Measurements from ENCODE around the genes CEPT1, PIFO, INKA2, WNT2B and MOV10.

DNA sequence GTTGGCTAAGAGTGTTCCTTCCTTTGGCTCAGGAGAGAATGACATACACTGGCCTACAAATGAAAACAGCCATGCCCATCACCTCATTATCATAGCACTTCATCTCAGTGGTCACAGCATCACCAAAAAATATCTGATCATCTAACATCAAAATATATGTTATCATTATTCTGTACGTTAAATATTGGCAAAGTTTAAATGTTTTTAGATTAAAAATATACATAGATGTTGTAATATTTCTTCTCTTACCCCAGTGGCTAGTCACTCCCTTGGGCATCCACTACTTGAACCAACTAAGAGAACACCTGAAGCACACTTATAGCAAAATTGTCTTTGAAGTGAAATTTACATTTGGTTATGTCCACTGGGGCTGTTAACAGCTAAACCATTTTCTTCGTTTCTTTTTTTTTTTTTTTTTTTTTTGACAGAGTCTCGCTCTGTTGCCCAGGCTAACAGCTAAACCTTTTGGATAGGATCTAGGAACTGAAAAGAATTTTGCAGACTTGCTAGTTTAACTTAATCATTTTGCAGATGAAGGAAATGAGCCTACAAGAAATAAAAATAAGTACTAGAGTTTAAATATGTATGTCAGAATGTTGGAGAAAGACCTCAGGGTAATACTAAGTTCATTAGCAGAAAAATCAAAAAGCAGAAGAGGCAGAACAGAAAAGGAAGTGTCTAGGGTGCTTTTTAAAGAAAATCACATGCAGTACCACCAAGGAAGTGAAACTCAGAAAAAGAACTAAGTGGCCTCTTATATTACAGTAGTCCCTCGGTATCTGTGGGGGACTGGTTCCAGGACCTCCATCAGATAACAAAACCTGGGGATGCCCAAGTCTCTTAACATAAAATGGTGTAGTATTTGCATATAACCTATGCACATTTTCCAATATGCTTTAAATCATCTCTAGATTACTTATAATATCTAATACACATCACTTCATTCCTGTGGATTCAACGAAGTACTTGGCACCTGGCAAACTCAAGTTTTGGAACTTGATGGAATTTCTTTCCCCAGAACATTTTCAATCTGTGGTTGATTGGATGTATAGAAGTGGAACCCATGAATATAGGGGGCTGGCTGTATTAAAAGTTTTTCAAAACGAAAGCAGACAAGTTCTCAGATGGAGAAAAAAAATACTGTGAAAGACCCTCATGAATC, 11.8 kb downstream of the DRAM2 start:
- RRBS: no CpG with 5 or more reads among the region's 6 CpGs
CAGE:
- cytosol, long polyA plus RNA: no peak
- long polyA plus RNA: no peak
- nucleus, long polyA plus RNA: no peak

DNA sequence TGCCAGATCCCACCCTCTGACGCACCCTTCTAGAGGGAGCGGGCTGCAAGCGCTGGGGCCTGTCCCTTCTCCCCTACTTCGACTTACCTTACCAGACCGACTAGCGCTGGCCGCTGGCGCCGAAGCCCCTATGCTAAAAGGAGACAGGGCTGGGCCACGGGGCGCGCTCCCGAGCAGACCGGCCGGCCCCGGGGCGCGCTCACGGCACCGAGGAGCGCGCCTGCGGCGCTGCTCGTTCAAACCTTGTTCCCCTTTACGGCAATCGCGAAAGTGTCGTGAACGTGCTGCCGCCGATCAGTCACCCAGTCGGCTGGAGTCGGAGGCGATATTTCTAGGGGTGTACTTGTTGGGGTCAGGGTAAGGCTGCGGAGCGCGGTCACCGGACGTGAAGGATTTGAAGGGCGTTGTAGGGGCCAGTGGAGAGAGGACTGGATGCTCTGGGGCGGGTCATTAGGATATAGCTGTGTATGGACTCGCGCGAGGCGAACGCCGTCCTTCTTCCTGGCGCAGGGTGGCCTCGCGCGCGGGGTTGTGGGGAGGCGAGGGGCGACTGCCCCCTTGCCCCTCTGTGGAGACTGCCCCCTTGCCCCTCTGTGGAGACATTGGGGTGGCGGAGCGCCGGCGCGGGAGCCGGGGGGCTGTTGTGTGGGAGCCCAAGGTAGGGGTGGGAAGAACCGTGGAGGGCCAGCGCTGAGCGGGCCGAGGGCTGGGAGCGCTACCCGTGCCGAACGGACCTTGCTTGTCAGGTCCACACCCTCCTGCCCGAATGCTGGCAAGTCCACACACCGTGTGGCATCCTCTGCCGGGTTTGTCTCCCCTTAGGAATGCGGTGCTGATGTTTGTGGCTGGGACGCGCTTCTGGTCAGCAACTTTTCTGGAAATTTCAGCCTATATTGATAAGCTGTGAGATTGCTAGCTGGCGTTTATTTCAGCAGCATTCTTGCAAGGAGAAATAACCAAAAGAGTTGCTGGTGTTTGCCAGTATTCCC, at the start of gene CEPT1:
Gene CEPT1 (plus strand): TSS at position 273 of the 989 bp plus-strand sequence.
- RRBS: no CpG with 5 or more reads among the region's 76 CpGs
CAGE:
- cytosol, long polyA plus RNA: start-site peak on the minus strand centred at position 122 of the sequence, 48 bp wide, 1,325 reads; start-site peak on the plus strand centred at position 300 of the sequence, 45 bp wide, 221 reads
- long polyA plus RNA: start-site peak on the minus strand centred at position 141 of the sequence, 98 bp wide, 1,251 and 1,096 reads in 2 replicates; start-site peak on the plus strand centred at position 299 of the sequence, 48 bp wide, 220 and 44 reads in 2 replicates
- nucleus, long polyA plus RNA: start-site peak on the minus strand centred at position 133 of the sequence, 89 bp wide, 1,181 reads; start-site peak on the plus strand centred at position 313 of the sequence, 20 bp wide, 113 reads

DNA sequence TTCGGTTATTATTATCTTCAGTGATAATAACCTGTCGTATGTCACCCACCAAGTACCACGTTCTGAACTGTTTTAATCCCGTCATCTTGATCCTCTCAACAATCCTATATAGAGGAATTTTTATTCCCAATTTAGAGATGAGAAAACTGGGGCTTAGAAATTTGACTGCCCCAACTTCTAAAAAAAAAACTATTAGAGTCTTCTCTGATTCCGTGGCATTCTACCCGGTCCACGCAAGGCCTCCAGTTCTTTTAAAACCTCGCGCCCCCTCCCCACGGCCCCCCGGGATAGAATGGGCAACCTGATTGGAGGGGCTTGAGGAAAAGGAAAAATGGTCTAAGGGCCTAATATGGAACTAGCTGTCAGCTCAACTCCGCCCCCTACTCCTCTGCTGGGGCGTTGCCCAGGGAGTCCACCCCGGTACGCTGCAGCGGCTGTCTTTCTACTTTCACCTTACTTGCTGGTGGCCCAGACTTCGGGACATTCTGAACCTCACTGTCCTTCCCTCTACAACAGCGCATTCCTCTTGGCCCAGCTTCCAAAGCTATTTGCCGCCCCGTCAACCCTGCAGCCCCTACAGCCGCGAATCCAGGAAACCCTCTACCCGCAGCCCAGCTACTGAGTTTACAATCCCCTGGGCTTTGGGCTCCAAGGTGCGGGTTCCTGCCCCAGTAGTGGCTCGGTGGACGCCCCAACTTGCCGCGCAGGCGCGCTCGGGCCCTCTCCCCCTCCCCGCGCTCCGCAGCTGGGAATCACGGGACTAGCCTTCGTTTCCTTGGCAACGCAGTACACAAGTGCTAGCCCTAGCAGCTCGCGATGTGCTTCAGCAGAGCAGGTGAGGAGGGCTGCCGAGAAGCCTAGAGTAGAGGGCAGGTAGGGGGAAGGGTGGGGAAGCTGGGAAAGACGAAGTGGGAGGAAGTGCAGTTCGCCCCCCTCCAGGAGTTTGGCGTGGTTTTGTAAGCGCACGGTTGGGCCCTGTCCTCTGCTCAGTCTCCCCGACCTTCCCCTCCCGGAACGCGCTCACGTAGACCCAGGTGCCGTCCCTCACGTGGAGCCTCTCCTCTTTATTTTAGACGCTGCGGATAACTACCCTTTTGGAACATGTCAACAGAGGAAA, at the start of gene PIFO:
Gene PIFO (plus strand): TSS at position 786 of the 1,117 bp plus-strand sequence.
- RRBS: 3% methylated on average over 6 of the region's 54 CpGs
CAGE:
- cytosol, long polyA plus RNA: no peak
- long polyA plus RNA: no peak
- nucleus, long polyA plus RNA: no peak

DNA sequence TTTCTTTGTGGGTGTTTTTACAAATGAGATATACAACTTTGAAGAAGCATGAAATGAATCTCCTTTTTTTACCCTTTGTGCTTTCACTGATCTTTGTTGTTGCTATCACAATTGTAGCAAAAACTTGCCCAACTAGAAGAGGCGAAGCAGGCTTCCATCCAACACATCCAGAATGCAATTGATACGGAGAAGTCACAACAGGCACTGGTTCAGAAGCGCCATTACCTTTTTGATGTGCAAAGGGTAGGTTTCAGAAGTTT, 7.2 kb downstream of the ATP5PB start:
- RRBS: no CpG with 5 or more reads among the region's 3 CpGs
CAGE:
- cytosol, long polyA plus RNA: start-site peak on the plus strand centred at position 142 of the sequence, 5 bp wide, 162 reads
- long polyA plus RNA: no peak
- nucleus, long polyA plus RNA: no peak

DNA sequence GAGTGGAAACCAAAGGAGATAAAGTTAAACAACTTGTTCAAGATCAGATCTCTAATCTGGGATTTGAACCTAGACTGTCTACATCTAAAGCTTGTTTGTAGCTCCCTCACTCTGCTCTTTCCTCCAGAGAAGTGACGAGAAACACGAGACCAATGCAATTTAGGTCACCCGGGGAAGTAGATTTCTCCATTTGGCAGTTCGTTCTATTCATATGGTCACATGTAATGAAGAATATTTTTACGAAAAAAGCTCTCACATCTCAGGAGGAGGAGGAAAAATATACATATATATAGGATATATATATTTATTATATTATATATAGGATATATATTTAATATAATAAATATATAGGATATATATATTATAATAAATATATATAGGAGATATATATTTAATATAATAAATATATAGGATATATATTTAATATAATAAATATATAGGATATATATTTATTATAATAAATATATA, 1.7 kb downstream of the ADORA3 start:
- RRBS: no CpG with 5 or more reads among the region's 5 CpGs
CAGE:
- cytosol, long polyA plus RNA: no peak
- long polyA plus RNA: no peak
- nucleus, long polyA plus RNA: no peak

DNA sequence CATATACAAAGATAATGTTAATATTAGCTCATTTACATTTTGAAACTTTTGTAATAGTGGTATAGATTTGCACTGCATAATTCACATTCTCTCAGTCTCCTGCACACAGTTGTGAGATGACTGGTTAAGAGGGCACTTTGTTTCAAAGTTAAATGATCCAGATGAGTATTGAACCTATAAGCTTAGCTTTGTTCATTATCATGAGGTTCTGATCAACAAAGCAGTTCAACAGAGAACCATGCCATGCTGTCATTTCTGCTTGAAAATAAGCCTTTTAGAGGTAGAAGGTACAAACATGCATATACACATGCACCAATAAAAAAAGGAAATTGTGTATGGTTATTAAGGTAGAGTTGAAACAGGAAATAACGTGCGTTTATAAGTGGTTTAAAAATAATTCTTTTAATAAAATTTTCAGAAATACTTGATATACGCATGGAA, 4.8 kb downstream of the RAP1A start:
- RRBS: no CpG with 5 or more reads among the region's 3 CpGs
CAGE:
- cytosol, long polyA plus RNA: no peak
- long polyA plus RNA: no peak
- nucleus, long polyA plus RNA: no peak

- RRBS: no CpG with 5 or more reads among the region's 4 CpGs
CAGE:
- cytosol, long polyA plus RNA: no peak
- long polyA plus RNA: no peak
- nucleus, long polyA plus RNA: no peak
Observed at GRCh38 chr1:111667947-111668448, 48.4 kb downstream of the RAP1A start.

DNA sequence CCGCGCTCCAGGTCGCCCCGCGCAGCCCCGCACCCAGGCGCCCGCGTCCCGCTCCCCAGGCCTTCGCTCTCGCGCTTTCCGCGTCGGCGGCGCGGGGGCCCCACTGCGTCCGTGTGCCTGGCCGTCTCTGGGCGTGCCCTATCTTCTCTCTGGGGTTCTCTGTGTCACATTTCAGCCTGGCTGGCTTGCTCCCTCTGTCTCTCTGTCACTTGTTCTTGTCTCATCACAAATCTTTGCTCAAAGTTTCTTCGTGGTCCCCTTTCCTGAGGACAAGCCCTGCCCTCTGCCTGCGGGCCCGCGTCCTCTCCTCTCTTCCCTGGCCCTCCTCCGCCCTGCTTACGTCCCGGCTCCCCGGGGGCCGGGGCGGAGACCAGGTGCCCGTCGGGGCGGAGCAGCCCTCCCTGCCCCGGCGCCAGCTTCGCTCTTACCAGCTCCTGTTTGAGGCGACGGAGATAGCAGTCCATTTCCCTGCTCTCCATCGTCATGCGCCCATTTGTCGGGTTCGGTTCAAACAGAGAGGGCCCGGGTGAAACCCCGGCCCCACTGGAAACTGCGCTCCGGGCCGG, 354 bp downstream of the INKA2 start:
- RRBS: 1% methylated on average over 6 of the region's 50 CpGs
CAGE:
- cytosol, long polyA plus RNA: no peak
- long polyA plus RNA: no peak
- nucleus, long polyA plus RNA: no peak

DNA sequence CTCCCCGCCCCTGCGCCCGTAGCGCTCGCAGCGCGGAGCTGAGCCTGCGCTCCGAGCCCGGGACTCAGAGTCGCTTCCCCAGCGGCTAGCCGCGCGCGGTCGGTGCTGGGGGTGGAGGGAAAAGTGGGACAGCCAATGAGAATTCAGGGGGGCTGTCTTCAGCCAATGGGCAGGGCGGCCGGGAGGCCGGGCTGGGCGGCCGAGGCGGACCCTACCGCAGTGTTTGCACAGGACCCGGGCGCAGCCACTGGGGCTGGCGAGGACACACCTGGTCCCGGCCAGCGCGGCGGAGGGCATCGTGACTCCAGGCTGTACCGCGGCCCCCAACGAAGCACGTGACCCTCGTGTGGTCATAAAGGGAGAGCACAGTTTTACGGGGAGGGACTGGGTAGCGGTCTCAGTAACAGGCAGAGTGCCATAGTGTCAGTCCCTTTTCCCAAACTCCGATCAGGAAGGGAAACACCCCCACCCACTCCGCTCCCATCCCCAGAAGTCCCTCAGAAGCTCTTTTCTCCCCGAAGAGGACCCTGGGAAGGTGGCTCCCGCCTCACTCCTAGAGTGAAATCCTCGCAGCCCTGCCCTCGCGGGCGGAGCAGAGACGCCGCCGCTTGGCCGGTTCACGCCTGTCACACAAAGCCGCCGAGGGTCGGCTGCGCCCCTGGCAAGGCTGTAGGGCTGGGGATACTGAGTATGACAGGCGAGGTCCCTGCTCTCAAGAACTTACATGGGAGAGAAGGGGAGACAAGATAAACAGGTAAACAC, at the start of gene INKA2:
Gene INKA2 (minus strand): TSS at position 72 of the 762 bp plus-strand sequence.
- RRBS: under 1% methylated on average over 15 of the region's 57 CpGs
CAGE:
- cytosol, long polyA plus RNA: start-site peak on the minus strand centred at position 47 of the sequence, 14 bp wide, 32 reads
- long polyA plus RNA: no peak
- nucleus, long polyA plus RNA: no peak

DNA sequence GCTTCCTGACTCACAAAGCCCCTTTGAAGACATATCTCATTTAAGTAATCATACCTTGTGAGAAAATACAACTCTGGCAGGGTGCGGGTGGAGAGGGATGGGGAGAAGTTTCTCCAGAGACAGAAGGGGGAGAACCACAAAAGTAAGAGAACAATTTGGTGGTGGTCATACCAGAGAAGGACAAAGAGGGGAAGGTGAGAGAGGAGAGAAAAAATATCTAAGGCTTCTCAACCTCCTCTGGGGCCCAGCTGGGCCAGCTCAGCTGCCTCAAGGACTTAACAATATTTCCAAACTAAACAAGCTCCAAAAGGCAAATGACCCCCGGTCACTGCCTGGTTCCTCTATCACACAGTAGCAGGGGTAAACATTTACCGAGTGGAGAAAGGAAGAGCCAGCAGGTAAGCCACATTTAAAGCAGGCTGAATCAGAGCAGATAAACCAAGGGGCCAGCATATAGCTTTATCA, 102.2 kb downstream of the KCND3 start:
- RRBS: no CpG with 5 or more reads among the region's 3 CpGs
CAGE:
- cytosol, long polyA plus RNA: no peak
- long polyA plus RNA: no peak
- nucleus, long polyA plus RNA: no peak

DNA sequence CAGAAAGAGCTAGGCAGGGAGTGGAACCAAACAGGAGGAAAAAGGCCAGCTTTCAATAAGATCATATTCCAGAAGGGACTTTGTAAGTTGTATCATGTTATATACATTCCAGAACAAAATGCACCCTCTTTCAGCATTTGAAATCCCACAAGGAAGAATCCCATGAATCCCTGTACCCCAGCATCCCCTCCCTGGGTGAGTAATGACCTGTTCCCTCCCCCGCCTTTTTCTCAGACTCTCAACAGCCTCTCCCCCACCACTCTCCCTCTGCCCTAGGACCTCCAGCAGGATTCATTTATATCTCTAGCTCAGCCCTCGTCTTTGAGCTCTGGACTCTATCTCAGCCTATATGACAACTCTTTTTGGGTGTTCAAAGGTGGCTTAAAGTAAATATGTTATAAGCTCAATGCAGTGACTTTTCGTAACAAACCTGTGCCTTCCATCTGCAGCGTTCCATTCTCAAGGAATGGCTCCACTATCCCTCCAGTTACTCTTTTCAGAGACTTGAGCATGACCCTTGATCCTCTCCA, 80.2 kb upstream of the KCND3 start:
- RRBS: no CpG with 5 or more reads among the region's 4 CpGs
CAGE:
- cytosol, long polyA plus RNA: no peak
- long polyA plus RNA: no peak
- nucleus, long polyA plus RNA: no peak

DNA sequence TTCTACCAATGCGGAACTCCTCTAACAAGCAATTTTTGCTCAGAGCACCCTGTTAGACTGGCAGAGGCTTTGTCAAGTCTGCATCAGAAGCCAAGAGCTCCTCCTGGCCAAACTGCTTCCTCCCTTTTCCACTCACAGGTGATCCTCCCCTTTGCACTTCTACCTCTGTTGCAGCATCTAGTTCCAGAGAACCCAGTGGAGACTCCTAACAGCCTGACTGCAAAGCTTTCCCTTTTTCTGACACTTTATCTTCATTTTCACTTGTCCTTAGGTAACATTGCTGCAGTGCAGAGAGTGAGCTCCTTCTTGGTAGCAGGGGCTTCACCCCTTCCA, 34.9 kb upstream of the CTTNBP2NL start:
- RRBS: no CpG with 5 or more reads among the region's 1 CpG
CAGE:
- cytosol, long polyA plus RNA: no peak
- long polyA plus RNA: no peak
- nucleus, long polyA plus RNA: no peak

DNA sequence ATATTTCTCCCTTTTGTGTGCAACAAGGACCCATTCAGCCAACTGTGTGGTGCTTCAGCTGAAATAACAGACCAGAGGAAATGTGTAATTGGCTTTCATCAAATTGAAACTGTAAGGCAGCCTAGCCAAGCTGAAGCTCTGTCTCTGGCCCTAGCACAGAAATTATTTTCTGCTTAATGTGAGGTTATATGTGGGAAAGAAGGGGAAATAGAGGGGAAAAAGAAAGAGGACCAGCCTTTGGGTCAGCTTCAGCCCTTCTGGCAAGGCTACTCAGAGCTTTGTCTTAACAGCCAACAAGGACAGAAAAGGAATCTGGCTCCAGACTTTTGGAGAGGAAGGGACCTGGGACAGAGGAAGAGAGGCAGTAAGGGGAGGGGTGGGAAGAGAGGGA, 7.4 kb upstream of the CTTNBP2NL start:
CAGE:
- cytosol, long polyA plus RNA: no peak
- long polyA plus RNA: no peak
- nucleus, long polyA plus RNA: no peak

DNA sequence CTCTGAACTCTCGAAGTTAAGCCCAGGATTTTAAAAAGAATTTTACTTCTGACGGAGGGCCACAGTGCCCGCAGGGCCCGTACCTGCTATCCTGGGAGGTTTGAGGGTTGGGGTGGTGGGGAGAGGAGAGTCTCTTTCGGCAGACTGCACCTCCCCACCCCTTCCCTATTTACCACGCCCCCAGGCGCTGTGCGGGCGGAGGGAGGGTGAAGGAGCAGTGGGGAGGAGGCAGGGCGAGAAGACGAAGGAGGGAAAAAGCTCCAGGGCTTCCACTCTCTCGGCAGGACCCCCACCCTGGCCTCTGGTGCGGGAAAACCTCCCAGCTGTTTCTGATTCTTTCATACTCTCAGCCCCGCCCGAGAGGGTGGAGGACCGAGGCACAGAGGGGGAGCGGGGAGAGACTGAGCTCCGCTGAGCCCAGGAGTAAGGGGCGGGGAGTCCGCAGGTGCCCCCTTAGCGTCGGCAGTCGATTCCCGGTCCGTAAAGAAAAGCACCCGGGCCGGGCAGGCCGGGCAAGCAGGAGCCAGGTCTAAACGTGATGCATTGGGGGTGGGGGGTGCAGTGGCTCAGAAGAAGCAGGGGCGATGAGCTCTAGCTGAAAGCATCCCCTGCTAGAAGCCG, 816 bp upstream of the WNT2B start:
- RRBS: no CpG with 5 or more reads among the region's 31 CpGs
CAGE:
- cytosol, long polyA plus RNA: no peak
- long polyA plus RNA: no peak
- nucleus, long polyA plus RNA: no peak

GRCh38 chr1:112508589-112509681, at the start of gene WNT2B:
Gene WNT2B, plus strand, starts transcription at chr1:112508965.
- RRBS: 1% methylated on average over 55 of the region's 120 CpGs
CAGE:
- cytosol, long polyA plus RNA: no peak
- long polyA plus RNA: no peak
- nucleus, long polyA plus RNA: no peak

GRCh38 chr1:112674078-112674767, at the start of gene MOV10:
Gene MOV10, plus strand, starts transcription at chr1:112674659.
- RRBS: no CpG with 5 or more reads among the region's 27 CpGs
CAGE:
- cytosol, long polyA plus RNA: start-site peak on the plus strand at chr1:112674690-112674761, 1,060 reads
- long polyA plus RNA: start-site peak on the plus strand at chr1:112674672-112674768, 941 and 634 reads in 2 replicates
- nucleus, long polyA plus RNA: start-site peak on the plus strand at chr1:112674438-112674525, 148 reads; start-site peak on the plus strand at chr1:112674684-112674792, 1,795 reads

GRCh38 chr1:113059047-113059481, 13.9 kb upstream of the LRIG2 start:
- RRBS: no CpG with 5 or more reads among the region's 3 CpGs
CAGE:
- cytosol, long polyA plus RNA: no peak
- long polyA plus RNA: no peak
- nucleus, long polyA plus RNA: no peak

GRCh38 chr1:113420328-113420981, 30.1 kb downstream of the MAGI3 start:
- RRBS: no CpG with 5 or more reads among the region's 2 CpGs
CAGE:
- cytosol, long polyA plus RNA: no peak
- long polyA plus RNA: no peak
- nucleus, long polyA plus RNA: no peak

GRCh38 chr1:113587834-113588505, 171.3 kb downstream of the PHTF1 start:
- RRBS: no CpG with 5 or more reads among the region's 2 CpGs
CAGE:
- cytosol, long polyA plus RNA: no peak
- long polyA plus RNA: no peak
- nucleus, long polyA plus RNA: no peak

- RRBS: no CpG with 5 or more reads among the region's 4 CpGs
CAGE:
- cytosol, long polyA plus RNA: no peak
- long polyA plus RNA: no peak
- nucleus, long polyA plus RNA: no peak
Observed at GRCh38 chr1:113886478-113886774, 955 bp downstream of the BCL2L15 start.

Data from H1 (cell line).